Aorta (tissue), 1 donor: ENCODE measurements around the genes CRNKL1, NKX2-2 and CD93.

DNA sequence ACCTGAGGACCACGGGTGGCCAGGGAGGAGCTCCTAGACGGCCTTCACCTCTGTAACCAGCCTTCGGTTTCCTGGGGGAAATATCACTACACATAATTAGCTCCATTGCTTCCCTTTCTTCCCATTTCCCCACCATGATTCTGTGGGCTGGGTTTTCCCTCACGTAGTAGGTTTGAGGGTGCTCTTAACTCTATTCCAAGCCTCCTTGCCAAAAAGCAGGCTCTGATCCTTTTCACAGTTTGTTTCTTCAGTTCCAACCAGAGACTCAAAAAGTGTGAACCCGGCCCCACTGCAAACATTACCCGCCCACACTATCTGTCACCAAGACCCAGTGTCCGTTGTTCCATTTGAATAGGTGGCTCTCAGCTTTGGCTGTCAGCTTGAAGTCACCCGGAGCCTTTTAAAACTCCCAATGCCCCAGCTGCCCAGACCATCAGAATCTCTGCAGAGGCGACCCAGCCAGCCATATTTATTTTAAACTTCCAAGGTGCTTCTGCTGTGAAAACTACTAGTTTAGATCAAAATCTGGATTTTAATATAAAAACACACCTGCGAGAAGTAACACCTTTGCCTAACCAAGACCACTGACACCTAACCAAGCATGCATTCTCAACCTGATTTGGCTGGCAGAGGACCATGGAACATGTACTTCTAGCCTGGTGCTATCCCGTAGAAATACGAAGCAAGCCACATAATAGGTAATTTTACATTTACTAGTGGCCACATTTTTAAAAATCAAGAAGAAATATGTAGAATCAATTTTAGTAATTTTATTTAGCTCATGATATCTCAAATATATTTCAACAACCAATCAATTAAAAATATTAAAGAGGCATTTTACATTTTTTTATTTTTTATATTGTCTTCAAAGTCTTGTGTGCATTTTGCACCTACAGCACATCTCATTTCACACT lies 11.6 kb upstream of the NAA20 start:
- PRO-cap, result no peak

DNA sequence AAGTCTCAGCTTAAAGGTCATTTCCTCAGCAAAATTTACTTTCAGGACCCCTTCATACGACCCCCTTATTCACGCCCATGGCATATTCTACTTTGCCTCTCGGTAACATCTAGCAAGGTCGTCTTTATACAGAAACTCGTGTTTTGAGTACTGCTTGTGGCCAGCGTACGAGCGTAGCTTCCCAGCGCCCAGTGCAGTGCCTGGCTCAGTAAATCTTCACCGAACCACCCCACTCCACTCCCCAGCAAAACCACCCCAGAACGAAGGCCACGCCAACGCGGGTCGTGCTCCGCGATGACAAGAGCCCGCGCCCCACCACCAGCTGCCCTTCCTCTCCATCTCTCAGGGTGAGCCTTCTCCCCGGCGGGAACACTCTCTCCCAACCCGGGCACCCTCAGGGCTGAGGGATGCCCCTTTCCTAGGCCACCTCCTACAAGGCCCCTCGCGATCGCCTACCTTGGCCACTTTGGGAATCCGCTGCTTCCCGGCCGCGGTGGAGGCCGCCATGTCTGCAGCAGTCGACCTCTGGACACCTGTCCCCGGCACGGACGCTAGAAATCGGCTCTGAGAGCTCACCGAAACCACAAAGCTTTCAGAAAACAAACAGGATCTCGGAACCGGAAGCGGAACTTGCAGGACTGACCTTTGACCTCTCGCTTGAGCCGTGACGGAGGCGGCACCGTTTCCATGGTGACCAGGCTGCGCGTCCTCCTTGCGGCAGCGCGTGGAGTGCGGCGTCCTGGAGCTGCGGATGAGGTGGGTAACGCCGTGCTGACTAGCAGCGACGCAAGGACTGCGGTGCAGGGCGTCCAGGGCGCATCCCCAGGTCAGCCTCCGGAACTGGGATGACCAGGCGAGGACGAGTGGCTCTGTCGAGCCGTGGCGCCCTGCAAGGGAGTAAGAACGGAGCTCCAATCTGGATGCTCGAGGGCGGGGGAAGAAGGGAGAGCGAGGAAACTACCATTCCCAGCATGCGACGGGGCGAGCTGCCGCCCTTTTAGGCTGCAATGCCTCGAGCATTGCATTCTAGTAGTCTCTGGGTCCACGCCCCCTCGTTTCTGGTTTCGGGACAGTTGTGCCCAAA lies at the start of gene CRNKL1:
CRNKL1 (minus strand) TSS at position 631 of the 1,084 bp plus-strand sequence.
- PRO-cap, result unidirectional peak, plus-strand start at position 1,000 of the sequence; unidirectional peak, plus-strand start at position 1,024 of the sequence

GRCh38 chr20:20073634-20074649 lies 21.6 kb downstream of the CFAP61 start:
- PRO-cap, result no peak

DNA sequence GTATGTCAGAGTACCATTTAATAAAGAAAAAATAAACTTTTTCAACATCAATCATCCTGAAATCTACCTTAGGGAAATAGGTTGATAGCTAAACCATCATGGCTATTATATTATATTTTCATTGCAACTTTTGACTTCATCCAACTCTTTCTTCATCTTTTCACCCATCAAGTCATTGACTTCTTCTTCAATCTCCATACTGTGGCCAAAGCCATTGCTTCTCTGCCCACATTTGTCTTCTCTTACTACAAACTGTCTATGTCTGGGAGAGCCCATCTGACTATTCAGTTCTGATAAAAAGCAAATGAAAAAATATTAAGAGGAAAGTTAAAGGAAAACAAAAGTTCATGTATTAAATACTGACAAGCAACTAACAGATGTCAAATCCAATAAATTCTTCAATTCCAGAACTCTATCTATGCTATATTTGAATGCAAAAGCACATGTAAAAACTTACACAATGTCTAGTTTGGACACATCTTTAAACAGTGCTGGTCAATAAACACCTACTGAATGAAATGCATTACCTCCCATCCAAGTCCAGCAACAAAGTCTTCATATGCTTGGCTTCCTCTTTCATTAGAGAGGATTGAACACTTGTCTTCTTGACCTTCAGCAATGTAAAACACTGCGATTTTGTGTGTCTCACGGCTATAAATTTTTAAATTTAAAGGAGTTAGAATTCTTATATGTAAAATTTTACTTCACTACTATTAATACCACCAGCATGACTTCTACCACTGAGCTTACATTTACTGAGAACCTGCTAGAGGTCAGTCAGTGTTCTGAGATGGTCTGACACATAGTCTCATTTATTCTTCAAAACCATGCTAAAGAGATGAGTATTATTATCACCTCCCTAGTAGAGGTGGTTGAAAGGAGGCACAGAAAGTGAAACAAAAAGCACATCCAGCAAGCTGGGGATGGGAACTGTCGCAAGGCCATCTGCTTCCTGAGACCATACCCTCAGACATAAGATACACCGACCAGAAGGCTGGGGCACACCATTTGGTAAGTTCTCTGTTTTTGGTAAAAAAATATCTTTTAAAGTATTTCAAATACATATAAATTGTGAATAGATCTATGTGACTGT lies 137.3 kb downstream of the INSM1 start:
- PRO-cap, result no peak

GRCh38 chr20:20548586-20549177 lies 163.8 kb downstream of the RALGAPA2 start:
- PRO-cap, result no peak

DNA sequence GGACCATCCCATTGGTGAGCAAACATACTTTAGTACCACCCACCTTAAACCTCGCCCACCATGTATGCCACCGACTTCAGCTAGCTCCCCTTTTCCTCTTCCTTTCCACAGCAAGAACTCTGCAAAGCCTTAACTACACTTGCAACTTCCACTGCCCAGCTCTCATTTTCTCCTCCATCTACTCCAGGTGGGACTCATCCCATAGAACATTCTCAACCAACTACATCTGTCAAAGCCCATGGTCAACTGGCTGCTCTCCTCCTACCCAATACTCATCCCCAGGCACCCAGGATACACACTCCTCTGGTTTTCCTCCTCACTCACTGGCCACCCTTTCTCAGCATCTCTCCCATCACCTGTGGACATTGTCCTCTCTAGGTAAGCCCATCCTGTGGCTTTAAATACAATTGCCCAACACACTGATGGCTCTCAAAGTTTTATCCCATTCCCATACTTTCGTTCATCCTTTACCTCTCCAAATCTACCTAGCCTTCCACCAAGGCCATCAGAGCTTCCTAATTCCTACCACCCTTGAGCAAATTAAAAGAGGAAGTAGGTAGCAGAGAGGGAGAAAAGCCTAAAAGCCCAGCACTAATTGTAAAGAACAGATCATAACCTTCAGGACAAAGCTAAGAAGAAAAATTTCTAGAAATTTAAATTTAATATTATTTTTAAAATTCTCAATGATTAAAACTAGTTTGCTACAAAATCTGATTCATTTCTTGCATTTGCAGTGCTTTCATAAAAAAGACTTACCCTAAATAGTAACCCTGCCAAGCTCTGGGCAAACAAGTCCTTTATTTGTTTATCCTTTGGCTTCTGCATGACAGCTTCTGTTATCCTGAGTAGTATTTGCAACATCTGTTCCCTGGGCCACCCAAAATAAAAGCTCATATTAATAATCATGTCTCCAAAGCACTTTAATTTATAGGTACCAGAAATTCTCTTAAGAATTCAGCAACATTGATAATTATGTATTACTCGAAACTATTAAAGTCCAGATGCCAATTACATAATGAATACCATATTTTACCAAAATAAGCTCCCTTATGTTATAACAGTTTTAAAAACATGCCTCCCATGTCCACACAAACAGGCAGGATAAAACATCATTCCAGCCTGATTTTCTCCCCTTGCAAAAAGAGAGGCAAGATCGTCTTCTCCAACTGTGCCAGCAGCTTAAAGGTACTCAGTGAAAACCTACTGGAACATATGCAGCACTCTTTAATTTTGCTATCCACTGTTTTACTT lies 101.5 kb downstream of the RALGAPA2 start:
- PRO-cap, result no peak

- PRO-cap, result no peak
These were observed 10.4 kb downstream of the KIZ start for GRCh38 chr20:21136162-21136760.

- PRO-cap, result no peak
These were observed 84.9 kb upstream of the XRN2 start for GRCh38 chr20:21218126-21218810.

DNA sequence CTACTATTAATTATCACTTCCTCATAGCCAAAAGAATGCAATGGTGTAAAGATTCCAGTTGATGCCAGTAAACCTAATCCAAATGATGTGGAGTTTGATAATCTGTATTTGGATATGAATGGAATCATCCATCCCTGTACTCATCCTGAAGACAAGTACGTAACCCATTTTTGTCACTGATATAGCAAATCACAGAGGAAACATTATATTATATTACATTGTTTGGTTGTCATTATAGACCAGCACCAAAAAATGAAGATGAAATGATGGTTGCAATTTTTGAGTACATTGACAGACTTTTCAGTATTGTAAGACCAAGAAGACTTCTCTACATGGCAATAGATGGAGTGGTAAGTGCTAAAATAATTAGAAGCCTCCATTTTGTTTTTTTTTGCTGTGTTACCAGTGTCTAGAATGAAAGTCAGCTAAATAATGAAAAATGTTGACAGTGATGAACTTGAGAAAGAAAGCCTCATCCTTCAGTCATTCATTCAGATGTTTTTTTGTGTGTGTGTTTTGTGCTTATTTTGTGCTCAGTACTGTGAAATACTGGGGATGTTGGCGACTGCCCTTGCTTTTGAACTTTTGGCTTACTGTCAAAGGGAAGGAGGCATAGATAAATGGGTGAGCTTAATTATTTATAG lies 23.2 kb downstream of the XRN2 start:
- PRO-cap, result no peak

DNA sequence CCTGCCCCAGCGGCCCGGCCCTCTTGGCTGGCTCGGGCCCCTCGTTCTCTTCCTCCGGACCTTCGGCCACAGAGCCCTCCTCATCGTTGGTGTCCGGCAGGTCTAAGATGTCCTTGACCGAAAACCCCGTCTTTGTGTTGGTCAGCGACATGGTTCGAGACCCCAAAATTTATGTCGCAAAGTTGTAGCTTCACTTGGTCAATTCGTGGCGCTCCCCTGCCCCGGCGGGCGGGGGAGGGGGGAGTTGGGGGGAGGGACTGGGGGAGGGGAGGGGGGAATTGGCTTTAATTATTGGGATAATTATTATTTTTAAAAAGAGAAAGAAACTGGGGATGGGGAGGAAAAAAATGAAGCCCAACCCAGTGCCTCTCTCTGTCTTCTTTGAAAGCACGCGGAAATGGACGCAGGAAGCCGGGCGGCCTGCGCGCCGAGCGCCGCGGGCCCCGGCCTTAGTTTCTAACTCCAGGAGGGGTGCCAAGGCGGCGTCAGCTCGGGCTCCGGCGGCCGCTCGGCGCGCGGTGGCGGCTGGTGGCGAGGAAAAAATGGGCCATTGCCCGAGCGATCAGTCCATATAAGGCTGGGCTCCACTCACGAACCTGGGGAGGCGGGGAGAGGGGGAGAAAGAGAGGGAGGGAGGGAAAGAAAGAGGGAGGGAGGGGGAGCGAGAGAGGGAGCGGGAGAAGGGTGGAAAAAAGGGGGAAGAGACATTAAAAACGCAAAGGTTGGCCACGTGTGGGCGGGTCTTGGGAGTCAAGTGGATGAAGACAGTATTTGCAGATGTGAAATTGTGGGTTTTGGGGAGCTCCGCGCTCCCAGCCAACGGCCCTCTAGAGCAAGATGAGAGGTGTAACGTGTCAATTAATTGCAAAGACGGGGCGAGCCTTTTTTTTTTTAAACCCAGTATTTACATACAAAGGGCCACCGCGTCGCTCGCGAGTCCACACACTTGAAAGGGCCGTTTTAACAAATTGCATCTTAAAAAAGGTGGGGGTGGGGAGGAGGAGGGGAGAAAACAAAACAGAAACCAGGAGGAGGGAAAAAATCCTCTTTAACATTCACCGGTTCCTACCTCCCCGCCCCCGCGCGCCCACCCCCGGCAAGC lies at the start of gene NKX2-2:
NKX2-2 (minus strand) TSS at position 546 of the 1,102 bp plus-strand sequence.
- PRO-cap, result no peak

GRCh38 chr20:22420354-22420872 lies 164.0 kb downstream of the FOXA2 start:
- PRO-cap, result no peak

- PRO-cap, result no peak
These were observed 661 bp upstream of the FOXA2 start for GRCh38 chr20:22584658-22585807.

DNA sequence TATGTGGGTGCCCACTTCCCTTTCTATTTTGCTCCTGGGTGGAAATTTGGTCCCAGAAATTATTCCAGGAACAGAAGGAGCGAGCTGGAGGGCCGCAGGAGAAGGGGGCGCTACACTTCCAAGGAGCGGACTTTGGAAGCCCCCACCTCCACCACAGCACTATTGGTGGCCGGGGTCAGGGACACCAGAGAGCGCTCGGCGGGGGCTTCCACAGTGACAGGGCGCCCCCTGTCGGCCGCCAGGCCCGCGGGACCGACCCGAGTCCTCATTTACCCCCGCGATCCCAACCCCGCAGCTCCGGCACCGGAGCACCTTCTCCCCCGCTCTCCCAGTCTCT lies 2.2 kb upstream of the FOXA2 start:
- PRO-cap, result no peak

DNA sequence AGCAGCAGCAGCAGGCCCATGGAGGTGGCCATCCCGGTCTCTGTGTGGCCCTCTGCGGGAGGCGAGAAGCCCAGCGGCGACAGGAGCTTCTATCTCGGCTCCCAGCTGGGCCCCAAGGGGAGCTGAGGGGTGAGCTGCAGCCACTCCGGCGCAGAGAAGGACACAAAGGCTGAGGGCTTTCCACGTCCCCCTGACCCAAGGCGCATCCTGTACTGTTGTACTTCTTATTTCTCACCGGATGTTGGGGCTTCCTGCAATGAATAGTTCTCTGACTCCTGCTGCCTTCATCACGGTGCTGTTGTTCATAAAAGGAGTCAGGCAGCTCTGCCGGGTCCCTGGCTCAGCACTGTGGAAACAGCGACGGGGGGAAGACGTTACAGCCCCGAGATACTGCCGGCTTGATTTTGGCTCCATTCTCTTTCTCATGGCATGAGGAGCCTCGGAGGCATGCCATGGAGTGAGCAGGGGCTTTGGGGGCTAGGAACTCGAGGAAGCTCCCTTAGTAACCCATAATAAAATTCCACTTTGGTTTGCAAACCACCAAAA lies at the start of gene CD93:
CD93 (minus strand) TSS at position 164 of the 546 bp plus-strand sequence.
- PRO-cap, result bidirectional peak, plus-strand start at position 346 of the sequence, minus-strand start at position 171 of the sequence

GRCh38 chr20:23116112-23116711 lies 30.1 kb upstream of the CD93 start:
- PRO-cap, result no peak

DNA sequence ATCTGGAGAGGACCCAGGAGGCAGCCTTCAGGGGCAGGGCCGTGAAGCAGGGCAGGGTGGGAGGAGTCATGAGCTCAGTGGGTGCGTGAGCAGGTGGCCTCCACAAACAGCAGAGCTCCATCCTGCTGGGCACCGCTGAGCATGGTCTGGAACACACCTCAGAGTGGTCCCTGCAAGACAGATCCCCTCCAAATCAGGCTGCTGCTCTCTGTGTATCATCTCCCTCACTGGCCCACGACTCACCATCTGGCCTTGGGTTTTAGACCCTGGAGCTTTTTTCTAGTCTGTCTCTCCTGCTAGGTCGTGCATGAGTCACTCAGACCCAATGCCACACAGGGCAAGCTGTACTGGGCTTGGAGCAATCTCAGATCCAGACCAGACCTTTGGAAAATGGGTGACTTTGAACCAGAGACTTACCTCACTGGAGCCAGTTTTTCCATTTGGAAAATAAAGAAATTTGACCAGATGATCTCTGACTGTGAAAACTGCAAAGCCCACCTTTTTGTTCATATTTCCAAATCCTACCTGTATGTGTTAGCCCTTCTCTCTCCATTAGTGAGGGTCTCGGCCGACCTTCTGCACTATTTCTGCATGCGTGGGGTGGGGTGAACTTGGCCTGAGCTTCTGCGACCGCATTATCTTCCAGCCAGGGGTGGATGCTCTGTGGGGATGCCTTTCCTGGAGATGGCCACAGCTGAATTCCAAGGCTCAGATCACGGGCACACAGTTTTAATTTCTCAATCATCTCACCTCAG lies 30.8 kb upstream of the CD93 start:
- PRO-cap, result no peak

DNA sequence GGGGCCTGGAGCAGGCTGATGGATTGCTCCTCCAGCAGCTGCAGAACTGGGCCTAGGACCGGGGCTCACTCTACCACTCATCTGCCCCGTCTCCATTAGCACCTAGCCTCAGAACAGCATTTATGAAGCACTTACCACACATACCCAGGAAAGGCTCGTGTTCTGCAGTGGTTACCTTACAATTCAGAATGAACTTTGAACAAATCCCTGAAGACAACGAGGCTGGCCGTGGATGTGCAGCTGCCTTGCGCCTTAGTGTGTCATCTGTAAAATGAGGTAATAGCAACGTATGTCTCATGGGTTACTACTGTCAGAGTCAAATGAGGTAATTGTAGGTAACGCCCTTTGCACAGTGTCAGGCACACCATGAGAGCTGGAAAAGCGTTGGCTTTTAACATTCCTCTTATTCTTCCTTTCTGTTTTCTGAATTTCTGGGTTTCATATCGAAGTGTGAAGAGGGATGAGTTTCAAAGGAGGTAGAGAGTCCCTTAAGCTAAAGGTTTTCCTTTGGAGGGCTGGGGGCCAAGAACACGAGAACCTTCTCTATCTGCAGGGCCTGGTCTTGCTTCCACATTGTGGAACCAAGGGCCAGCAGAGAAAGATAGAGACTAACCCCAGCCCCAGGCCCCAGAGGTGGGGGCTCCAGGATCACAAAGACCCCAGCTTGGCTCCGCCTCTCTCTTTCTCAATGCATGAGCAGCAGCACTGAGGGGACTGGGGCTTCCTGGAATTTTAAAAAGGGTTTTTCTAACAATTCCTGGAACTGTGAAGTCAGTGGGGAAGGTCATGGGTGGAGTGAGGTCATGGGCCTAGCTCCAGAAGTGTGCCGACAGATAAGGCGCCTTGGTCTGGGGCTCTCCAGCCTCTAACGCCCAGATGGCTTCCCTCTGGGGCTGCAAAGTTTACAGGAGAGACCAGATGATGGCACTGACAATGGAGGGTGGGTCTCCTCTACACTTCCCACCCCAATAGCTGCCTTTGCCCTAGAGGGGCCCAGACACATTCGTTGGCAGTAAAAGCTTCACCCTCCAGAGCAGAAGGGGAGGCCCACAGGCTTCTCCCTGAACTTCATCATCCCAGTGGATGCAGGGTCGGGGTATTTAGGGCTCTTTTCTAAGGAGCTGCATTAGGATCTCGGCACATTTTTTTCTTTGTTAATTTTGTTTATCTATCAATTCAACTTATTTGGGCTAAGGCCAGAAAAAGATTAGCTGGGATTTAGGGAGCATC lies 46.7 kb upstream of the CD93 start:
- PRO-cap, result no peak

DNA sequence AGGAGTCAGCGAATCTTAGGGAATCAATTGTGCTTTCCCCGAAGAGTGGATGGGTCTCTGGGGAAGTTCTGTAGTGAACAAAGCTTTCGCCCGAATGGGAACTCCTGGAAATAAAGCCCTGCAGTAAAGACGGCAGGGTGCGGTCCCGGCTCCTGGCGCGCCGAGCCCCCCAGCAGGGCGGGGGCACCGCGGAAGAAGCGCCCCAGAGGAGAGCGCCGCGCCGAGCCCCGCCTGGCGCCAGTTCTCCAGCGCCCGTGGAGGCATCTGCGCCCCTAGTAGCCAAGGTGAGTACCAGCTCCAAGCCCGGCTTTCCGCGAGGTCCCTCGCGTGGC lies 637 bp upstream of the GZF1 start:
- PRO-cap, result no peak

- PRO-cap, result no peak
These were observed 7.8 kb downstream of the GZF1 start for GRCh38 chr20:23369751-23370248.

GRCh38 chr20:23694865-23695242 lies 6.0 kb upstream of the CST4 start:
- PRO-cap, result no peak